ENCODE measurements around the gene UROC1.

DNA sequence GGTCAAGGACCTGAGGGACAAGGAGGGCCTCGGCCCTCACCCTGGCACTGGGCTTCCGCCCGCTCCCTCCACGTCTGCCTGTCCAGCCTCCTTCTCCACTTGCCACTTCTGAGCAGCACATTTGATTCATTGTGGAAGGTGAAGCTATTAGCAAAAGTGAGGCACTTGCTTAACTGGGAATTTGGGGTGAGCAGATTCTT, 62.1 kb upstream of the HEG1 start:
- CAGE, long polyA plus RNA: no peak
- RRBS: no CpG with 5 or more reads among the region's 4 CpGs

DNA sequence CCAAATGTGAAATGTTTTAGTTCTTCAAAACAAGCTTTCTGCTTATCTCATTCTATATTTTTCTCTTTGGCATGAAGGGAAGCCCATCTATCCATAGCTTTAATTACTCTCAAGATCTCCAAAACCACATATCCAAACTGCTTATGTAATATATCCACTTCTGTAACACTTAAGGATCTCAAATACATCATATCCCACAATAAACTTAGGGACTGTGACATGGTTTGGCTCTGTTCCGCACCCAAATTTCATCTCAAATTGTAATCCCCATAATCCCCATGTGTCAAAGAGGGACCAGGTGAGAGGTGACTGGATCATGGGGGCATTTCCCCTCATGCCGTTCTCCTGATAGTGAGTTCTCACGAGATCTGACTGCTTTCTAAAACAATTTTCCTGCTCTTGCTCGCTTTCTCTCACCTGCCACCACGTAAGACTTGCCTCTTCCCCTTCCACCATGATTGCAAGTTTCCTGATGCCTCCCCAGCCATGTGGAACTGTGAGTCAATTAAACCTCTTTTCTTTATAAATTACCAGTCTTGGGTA, 32.5 kb upstream of the SLC12A8 start:
- CAGE, long polyA plus RNA: no peak
- RRBS: no CpG with 5 or more reads among the region's 5 CpGs

DNA sequence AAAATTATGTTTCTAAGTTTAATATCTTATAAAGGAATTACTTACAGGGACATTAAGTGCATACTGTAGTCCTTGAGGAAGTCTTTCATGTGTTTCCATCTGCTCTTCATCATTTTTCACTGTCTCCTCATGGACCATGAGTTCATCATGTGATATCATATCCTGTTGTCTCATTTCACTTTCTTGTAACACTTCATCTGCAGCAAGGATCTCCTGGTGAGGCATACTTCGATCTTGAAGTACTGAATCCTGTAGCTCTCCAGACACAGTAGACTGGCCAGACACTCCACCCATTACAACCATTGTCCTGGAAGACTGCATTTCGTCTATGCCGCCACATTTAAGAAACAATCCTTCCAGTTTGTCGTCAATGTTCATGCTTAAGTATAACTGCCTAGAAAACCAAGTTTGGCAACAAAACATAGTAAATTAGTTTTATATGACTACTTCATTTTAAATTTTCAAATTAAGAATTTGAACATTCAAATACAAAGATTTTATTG, 61.8 kb downstream of the ZNF148 start:
- CAGE, long polyA plus RNA: no peak
- RRBS: no CpG with 5 or more reads among the region's 4 CpGs

GRCh38 chr3:125394373-125395103, 19.4 kb upstream of the ZNF148 start:
- CAGE, long polyA plus RNA: no peak
- RRBS: no CpG with 5 or more reads among the region's 7 CpGs

DNA sequence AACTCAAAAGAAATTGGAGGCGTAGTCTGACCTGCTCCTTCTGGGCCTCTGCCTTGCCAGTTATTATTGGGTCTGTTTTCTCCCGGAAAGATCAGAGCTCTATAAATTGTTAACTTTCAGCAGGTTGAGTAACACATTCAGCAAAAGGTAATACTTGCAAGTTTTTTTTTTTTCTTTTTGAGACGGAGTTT, 379 bp upstream of the SNX4 start:
- CAGE, long polyA plus RNA: no peak
- RRBS: no CpG with 5 or more reads among the region's 3 CpGs

- CAGE, long polyA plus RNA: no peak
- RRBS: no CpG with 5 or more reads among the region's 1 CpG
Observed at GRCh38 chr3:125538347-125538845, 18.4 kb upstream of the SNX4 start.

GRCh38 chr3:125594047-125594552, 1.2 kb downstream of the OSBPL11 start:
- CAGE, long polyA plus RNA: no peak
- RRBS: no CpG with 5 or more reads among the region's 5 CpGs

DNA sequence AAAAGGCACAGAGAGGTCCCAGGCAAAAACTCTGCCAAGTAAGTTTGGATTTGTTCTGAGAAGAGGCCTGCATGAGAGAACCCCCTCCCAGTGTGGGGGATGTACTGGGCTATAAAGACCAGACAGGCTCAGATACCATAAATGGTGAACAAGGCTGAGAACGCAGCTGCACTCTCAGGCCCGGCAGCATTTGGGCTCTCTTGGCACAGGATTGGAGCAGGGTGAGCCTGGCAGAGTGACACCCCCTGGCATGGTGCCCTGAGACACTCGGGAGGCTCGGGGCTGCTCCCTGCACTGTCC, 88.1 kb upstream of the OSBPL11 start:
- CAGE, long polyA plus RNA: no peak
- RRBS: no CpG with 5 or more reads among the region's 4 CpGs

DNA sequence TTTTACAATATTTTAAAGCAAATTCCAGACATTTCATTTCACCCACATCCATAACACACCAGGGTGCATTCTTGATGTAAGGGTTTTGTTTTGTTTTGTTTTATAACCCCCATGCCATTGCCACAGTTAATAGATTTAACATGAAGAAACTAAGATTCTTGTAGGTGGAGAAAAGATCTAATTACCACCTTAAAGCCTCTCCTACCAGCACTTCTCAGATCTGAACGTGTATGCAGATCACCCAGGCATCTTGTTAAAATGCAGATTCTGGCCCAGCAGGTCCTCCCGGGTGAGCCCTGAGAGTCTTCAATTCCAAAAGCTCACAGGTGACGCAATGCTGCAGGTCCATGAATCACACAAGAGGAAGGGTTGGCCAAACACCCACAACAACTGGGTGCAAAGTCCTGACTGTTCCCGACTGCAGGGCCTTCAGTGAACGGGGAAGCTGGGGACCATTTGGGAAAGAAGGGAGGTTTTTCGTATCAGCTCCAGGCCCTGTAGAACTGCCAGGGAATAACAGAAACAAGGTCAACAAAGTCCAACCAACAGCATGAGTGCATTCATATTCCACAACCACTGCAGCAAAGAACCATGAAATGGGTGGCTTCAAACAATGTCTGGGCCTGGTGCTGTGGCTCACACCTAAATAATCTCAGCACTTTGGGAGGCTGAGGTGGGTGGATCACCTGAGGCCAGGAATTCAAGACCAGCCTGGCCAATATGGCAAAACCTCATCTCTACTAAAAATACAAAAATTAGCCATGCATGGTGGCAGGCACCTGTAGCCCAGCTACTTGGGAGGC, 106.2 kb upstream of the ROPN1B start:
- CAGE, long polyA plus RNA: no peak
- RRBS: no CpG with 5 or more reads among the region's 6 CpGs

DNA sequence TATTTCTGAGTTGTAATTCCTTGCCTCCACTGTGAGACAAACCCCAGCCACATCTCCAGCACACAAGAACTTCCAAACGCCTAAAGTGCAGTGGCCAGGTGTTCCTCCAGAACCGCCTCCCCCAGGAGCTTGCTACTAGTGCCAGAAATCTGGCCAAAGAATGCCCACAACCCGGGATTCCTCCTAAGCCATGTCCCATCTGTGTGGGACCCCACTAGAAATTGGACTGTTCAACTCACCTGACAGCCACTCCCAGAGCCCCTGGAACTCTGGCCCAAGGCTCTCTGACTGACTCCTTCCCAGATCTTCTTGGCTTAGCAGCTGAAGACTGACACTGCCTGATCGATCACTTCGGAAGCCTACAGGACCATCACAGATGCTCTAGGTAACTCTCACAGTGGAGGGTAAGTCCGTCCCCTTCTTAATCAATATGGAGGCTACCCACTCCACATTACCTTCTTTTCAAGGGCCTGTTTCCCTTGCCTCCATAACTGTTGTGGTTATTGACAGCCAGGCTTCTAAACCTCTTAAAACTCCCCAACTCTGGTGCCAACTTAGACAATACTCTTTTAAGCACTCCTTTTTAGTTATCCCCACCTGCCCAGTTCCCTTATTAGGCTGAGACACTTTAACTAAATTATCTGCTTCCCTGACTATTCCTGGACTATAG, 103.0 kb upstream of the ROPN1B start:
- CAGE, long polyA plus RNA: no peak
- RRBS: no CpG with 5 or more reads among the region's 6 CpGs

DNA sequence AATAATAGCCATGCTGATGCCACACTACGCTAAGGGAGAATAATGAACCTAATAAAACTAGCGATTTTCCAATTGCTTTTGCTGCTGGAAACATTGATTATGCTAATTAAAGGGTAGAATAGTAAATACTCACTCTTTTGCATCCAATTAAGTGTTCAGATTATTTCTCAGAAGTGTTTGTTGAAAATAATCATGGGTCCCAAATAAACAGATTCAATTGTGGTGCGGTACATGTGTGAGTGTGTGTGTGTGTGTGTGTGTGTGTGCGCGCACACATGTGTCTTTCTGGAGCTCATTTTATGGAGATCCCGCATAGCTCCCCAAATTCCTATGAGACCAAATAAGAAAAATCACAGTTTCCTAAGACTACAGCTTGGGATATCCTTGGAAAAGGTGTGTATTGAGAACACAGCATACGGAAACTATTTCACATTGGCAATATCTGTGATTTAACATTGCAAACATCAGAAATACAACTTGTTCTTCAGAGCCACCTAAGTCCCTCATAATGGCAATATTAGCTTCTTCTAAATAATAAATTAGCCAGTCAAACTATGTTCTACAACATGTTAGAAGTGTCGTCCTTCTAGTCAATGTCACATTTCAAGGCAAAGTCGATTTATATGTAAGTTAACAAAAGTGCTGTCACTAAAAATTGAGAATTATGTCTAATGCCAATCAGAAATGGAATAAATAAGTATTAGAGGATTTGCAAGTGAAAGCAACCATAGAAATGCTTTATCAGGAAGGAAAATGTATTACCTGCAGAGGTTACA, 81.2 kb upstream of the ROPN1B start:
- CAGE, long polyA plus RNA: no peak
- RRBS: no CpG with 5 or more reads among the region's 9 CpGs

- CAGE, long polyA plus RNA: no peak
- RRBS: no CpG with 5 or more reads among the region's 5 CpGs
Observed at GRCh38 chr3:126081866-126082104, 2.1 kb downstream of the SLC41A3 start.

DNA sequence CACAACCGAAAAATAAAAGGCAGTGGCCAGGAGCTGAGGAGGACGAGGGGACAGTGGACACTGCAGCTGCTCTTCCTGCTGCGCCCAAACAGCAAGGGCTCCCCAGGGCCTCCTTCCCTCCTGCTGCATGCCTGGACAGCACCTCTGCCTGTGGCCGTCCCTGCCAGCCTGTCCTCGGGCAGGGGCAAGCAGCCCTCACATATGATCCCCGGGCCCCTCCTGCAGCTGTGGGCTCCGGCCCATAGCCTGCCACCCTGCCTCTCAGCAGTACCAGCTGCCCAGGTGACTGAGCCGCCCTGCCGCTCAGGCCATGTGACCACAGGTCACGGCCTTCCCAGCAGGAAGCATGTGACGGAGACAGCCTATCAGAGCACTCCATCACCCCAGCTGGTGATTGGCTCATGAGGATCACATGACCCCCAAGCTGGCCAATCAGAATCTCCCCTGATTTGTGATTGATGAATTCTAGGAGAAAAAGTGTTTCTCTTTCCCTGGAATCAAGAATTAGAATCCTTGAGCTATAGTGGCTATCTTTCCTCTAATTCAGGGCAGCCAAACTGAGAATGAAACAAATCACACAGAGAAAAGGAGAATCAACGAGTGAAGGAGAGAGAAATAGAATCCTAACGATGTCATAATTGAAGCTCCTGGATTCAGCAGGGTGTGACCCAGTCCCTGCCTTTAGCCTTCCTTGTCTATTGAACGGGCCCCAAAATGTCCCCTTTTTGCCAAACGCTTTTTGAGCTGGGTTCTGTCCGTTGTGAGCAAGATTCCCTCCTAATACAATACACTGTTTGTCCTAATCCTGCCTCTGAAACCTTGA, 23.8 kb downstream of the ALDH1L1 start:
- CAGE, long polyA plus RNA: no peak
- RRBS: no CpG with 5 or more reads among the region's 16 CpGs

GRCh38 chr3:126267203-126267875, 87.0 kb upstream of the ALDH1L1 start:
- CAGE, long polyA plus RNA: no peak
- RRBS: 13% methylated on average over 21 of the region's 59 CpGs

- CAGE, long polyA plus RNA: no peak
- RRBS: no CpG with 5 or more reads among the region's 8 CpGs
Observed at GRCh38 chr3:126341417-126341965, 15.7 kb downstream of the KLF15 start.

GRCh38 chr3:126373920-126374683, 16.9 kb upstream of the KLF15 start:
- CAGE, long polyA plus RNA: no peak
- RRBS: no CpG with 5 or more reads among the region's 15 CpGs

GRCh38 chr3:126470649-126471260, 4.9 kb downstream of the ZXDC start:
- CAGE, long polyA plus RNA: no peak
- RRBS: no CpG with 5 or more reads among the region's 8 CpGs

- CAGE, long polyA plus RNA: no peak
- RRBS: no CpG with 5 or more reads among the region's 13 CpGs
Observed at GRCh38 chr3:126517653-126518306, at the start of gene UROC1. Gene UROC1, minus strand, starts transcription at chr3:126517773.

GRCh38 chr3:126753099-126753769, 49.2 kb downstream of the CHCHD6 start:
- CAGE, long polyA plus RNA: no peak
- RRBS: no CpG with 5 or more reads among the region's 13 CpGs

- CAGE, long polyA plus RNA: no peak
- RRBS: 92% methylated on average over 2 of the region's 8 CpGs
Observed at GRCh38 chr3:126857924-126858462, 124.9 kb upstream of the PLXNA1 start.